Sigmoid colon (tissue), 4 donors: ENCODE measurements around the genes CNPPD1, RETREG2, ASIC4 and CHPF.

DNA sequence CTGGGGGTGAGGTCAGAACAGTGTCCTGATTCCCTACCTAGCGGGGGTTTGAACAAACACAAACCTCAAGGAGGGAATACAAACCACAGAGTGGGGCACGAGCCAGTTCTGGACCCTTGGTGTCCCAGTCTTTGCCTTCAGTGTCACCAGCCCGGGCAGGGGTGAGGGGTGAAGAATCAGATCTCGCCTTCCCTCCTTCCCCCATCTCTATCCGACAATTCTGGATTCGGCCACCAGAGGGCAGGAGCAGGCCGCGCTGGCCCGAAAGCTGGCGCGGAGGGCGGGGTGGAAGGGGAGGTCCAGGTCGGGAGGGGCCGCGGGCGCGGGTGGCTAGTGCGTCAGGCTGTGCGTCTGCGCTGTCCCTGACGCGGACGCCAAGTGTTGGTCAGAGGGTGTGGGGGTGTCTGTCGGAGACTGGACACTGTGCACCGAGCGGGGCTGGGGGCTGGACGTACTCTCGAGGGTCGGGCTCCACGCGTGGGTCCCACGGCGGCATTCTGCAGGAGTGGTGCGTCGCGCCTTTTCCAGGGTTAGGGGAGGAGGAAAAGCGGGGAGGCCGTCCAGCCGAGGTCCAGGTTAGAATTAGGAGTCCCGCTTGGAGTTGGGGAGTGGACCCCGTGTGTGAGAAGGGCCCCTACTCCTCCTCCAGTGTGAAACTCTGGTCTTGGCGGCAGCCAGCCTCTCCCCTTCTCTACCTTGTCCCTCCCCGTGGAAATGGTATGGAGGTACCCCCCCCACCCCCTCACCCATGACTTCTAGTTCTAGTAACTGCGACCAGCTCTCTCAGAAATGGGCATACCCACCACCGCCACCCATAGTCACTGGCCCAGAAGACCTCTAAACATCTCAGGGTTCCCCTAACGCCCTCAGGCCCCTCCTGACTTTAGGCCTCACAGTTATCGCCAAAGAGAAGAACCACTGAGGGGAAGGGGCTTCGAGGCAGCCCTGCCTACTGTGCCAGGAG, 3.0 kb upstream of the CRYBA2 start:
- PRO-cap, result unidirectional peak, plus-strand start at position 424 of the sequence
- RAMPAGE, long total RNA, 4 experiments, result no peak in any of the 4 experiments

- PRO-cap, result no peak
- RAMPAGE, long total RNA, 4 experiments, result no peak in any of the 4 experiments
These were observed 5.3 kb upstream of the CRYBA2 start for GRCh38 chr2:218998480-218999050.

GRCh38 chr2:219002384-219003581, 9.6 kb upstream of the CRYBA2 start:
- PRO-cap, result no peak
- RAMPAGE, long total RNA, 4 experiments, result no peak in any of the 4 experiments

- PRO-cap, result no peak
- RAMPAGE, long total RNA, 4 experiments, result no peak in any of the 4 experiments
These were observed 47.2 kb upstream of the IHH start for GRCh38 chr2:219107798-219108372.

- PRO-cap, result bidirectional peak, plus-strand start at chr2:219177068, minus-strand start at chr2:219176964
- RAMPAGE, long total RNA, 4 experiments, result start-site peak on the plus strand in 1 of 4 experiments, at chr2:219176432-219177107 at its widest, 17 reads per replicate; start-site peak on the minus strand in 4 of 4 experiments, at chr2:219176904-219176956 at its widest, 44 to 201 reads per replicate
These were observed at the start of gene CNPPD1 for GRCh38 chr2:219176543-219177547. TSS of gene CNPPD1 (minus strand) at chr2:219176925.

- PRO-cap, result bidirectional peak, plus-strand start at chr2:219178248, minus-strand start at chr2:219178116
- RAMPAGE, long total RNA, 4 experiments, result start-site peak on the plus strand in 1 of 4 experiments, at chr2:219178412-219178574 at its widest, 9 reads per replicate; start-site peak on the minus strand in 1 of 4 experiments, at chr2:219178138-219178160 at its widest, 22 reads per replicate
These were observed at the start of gene RETREG2 for GRCh38 chr2:219177982-219179001. TSS of gene RETREG2 (plus strand) at chr2:219178275.

DNA sequence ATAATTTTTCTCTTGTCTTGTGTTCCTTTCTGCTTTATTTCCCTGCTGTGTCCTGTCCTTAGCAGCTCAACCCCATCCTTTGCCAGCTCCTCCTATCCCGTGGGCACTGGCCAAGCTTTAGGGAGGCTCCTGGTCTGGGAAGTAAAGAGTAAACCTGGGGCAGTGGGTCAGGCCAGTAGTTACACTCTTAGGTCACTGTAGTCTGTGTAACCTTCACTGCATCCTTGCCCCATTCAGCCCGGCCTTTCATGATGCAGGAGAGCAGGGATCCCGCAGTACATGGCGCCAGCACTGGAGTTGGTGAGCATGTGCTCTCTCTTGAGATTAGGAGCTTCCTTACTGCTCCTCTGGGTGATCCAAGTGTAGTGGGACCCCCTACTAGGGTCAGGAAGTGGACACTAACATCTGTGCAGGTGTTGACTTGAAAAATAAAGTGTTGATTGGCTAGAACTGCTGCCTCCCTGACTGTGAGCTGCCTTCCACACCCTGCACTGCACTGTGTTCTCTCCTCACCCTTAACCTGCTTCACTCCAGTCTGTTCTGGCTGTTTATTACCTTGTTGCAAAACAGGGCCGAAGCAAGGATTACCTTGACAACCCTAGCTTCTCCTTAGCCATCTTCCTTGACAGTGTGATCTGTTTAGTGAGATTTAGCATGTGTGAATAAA, 5.1 kb downstream of the RETREG2 start:
- PRO-cap, result no peak
- RAMPAGE, long total RNA, 4 experiments, result no peak in any of the 4 experiments

GRCh38 chr2:219208119-219208715, 1.6 kb downstream of the ZFAND2B start:
- PRO-cap, result no peak
- RAMPAGE, long total RNA, 4 experiments, result no peak in any of the 4 experiments

DNA sequence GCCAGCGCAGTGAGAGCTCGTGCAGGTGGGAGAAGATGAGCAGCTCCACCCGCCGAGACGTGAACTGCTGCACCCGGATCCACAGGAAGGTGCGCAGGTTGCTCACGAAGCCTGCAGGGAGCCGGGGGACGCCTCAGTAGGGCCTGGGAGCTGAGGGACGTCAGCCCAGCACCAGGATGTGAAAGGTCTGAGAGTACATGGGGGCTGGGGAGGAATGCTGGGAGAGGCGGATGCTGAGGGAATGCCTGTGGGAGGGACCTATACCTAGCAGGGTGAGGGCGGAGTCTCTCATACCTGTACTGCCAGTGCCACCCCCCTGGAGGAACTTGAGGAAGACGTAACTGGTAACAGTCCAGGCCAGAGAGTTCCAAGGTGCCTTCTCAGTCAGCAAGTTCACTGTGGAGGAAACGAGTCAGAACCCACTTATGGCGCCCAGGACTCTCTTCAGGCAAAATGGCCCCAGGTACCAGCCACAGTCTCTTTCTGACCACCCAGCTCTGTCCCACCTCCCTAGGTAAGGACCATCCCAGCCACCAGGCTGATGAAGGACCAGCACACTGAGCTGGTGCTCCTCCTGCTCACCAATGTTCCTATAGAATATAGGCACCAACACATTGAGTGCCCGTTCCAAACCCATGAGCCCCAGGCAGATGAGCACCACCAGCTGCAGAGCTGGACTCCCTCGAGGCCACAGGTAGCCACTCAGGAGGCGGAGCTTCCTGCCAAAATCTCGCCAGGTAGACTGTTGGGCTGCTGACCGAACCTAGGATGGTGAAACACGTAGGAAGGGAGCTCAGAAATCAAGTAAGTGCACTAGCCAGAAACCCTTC, 2.5 kb downstream of the ABCB6 start:
- PRO-cap, result no peak
- RAMPAGE, long total RNA, 4 experiments, result no peak in any of the 4 experiments

GRCh38 chr2:219247310-219248481, 2.4 kb downstream of the STK16 start:
- PRO-cap, result no peak
- RAMPAGE, long total RNA, 4 experiments, result no peak in any of the 4 experiments

DNA sequence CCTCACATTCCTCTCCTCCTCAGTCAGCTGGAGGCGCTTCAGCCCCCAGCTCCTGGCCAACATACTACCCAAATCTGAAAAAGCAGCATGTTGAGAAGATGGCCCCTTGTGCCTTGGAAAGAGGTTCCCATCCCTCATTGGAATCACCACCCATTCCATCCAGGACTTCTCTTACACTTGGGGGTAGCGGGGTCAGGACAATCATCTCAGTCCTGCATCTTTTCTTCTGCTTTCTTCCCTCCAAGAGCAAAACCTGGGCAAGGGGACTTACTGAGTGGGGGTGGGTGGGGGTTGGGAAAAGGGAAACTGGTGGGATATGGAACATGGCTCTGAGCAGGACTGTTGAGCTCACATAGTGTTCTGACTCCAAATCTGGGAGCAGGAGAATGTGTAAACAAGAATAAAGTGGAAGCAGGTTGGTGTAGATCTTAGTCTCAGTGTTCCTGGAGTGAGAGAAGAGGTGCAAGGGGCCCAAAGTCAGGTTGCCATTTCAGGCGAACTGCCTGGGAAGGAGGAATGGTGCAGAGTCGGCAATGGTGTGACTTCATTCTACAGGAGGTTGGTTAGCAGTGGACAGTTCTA, 3.3 kb downstream of the STK16 start:
- PRO-cap, result no peak
- RAMPAGE, long total RNA, 4 experiments, result no peak in any of the 4 experiments

DNA sequence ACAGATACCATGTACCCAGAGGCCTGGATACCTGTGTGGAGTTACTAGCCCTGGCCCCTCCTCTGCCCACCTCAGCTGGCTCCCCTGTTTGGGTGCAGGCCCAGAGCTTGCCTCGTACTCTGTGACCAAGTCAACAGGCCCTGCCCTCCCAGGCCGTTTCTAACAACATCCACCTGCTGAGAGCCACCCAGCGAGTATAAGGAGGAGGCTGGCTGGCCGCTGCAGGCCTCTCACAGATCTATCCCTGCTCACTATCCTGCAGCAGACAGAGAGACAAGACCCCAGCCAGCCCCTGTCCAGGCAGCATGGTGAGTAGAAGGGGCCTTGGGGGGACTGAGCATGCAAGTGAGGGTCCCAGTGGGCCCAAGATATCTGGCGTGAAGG, 12.5 kb upstream of the TUBA4A start:
- PRO-cap, result no peak
- RAMPAGE, long total RNA, 4 experiments, result no peak in any of the 4 experiments

- PRO-cap, result bidirectional peak, plus-strand start at chr2:219289794, minus-strand start at chr2:219289529
- RAMPAGE, long total RNA, 4 experiments, result no peak in any of the 4 experiments
These were observed 10.5 kb downstream of the DNAJB2 start for GRCh38 chr2:219289406-219290364.

GRCh38 chr2:219441737-219442646, 7.3 kb downstream of the SPEG start:
- PRO-cap, result bidirectional peak, plus-strand start at chr2:219442048, minus-strand start at chr2:219441963
- RAMPAGE, long total RNA, 4 experiments, result start-site peak on the plus strand in 4 of 4 experiments, at chr2:219442042-219442071 at its widest, 43 to 1,058 reads per replicate

- PRO-cap, result no peak
- RAMPAGE, long total RNA, 4 experiments, result no peak in any of the 4 experiments
These were observed 14.3 kb downstream of the SPEG start for GRCh38 chr2:219448856-219449364.

DNA sequence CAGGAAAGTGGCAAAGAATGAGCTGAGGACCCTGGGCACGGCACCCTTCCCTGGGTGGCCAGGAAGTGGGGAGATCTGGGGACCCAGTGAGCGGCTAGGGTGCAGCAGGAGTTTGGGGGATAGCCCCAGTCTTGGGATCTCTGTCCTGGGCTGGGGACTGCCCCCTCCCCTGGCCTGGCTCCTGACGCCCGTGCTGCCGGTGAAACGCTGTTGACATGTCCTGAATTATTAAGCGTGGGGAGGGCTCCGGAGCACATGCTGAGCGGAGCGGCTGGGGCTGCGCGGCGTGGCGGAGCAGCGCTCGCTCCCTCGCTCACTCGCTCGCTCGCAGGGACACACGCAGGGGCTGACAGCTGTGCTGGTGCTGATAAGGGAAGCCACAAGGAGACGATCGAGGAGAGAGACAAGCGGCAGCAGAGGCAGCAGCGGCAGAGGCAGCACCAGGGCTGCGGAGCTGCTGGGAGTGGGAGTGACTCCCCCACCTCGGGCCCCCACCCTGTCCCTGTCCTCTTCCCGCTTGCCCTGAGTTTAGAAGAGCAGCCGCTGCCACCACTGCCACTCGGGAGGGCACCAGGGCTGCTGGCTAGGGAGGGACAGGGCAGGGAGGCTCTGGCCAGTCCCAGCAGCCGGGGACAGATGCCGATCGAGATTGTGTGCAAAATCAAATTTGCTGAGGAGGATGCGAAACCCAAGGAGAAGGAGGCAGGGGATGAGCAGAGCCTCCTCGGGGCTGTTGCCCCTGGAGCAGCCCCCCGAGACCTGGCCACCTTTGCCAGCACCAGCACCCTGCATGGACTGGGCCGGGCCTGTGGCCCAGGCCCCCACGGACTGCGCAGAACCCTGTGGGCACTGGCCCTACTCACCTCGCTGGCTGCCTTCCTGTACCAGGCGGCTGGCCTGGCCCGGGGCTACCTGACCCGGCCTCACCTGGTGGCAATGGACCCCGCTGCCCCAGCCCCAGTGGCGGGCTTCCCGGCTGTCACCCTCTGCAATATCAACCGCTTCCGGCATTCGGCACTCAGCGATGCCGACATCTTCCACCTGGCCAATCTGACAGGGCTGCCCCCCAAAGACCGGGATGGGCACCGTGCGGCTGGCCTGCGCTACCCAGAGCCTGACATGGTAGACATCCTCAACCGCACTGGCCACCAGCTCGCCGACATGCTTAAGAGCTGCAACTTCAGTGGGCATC, at the start of gene ASIC4:
ASIC4 (plus strand) TSS at position 394 of the 1,192 bp plus-strand sequence.
- PRO-cap, result no peak
- RAMPAGE, long total RNA, 4 experiments, result no peak in any of the 4 experiments

GRCh38 chr2:219543634-219543978, at the start of gene CHPF:
TSS of gene CHPF (minus strand) at chr2:219543809.
- PRO-cap, result bidirectional peak, plus-strand start at chr2:219544050, minus-strand start at chr2:219543768
- RAMPAGE, long total RNA, 4 experiments, result no peak in any of the 4 experiments

DNA sequence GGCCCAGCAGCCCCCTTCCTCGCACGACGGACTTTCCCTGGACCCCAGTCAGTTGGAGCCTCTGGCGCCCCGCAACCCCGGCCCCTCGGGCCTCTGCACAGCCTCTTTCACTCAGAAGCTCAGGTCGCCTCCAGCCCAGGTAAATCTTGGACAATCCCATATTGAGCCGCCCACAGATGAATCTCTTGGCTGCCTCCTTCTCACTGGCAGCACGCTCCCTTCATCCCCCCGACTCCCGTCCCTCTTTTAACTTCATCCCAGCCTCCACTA, 346 bp downstream of the TMEM198 start:
- PRO-cap, result no peak
- RAMPAGE, long total RNA, 4 experiments, result no peak in any of the 4 experiments

- PRO-cap, result no peak
- RAMPAGE, long total RNA, 4 experiments, result no peak in any of the 4 experiments
These were observed 8.1 kb downstream of the TMEM198 start for GRCh38 chr2:219551866-219552291.

- PRO-cap, result no peak
- RAMPAGE, long total RNA, 4 experiments, result no peak in any of the 4 experiments
These were observed 3.3 kb downstream of the OBSL1 start for GRCh38 chr2:219567893-219568628.